ENCODE measurements around the gene CLVS2.

GRCh38 chr6:117540616-117541104 is 58.2 kb downstream of the DCBLD1 start:
- PRO-cap = no peak
- RAMPAGE, long total RNA, 3 experiments = no peak in any of the 3 experiments

- PRO-cap = no peak
- RAMPAGE, long total RNA, 3 experiments = no peak in any of the 3 experiments
Measured at GRCh38 chr6:117615795-117616455, 13.6 kb upstream of the GOPC start.

- PRO-cap = no peak
- RAMPAGE, long total RNA, 3 experiments = no peak in any of the 3 experiments
Measured at GRCh38 chr6:118507222-118508144, 40.6 kb upstream of the PLN start.

- PRO-cap = no peak
- RAMPAGE, long total RNA, 3 experiments = no peak in any of the 3 experiments
Measured at GRCh38 chr6:118551503-118552292, 3.6 kb downstream of the PLN start.

DNA sequence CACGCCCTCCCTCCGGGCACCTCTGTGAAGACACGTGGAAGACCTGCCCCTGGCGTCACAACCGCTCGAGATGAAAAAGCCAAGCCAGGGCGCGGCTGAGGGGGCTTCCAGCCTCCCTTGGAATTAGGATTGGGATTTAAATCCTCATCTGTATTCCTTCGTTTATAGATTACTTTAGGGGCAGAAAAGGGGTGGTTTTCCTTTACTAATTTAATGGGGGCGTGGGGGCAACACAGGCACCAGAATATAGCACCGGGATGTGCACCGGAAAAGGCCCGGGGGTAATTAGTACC is 436 bp upstream of the CEP85L start:
- PRO-cap = bidirectional peak, plus-strand start at position 55 of the sequence, minus-strand start outside the sequence
- RAMPAGE, long total RNA, 3 experiments = no peak in any of the 3 experiments

- PRO-cap = no peak
- RAMPAGE, long total RNA, 3 experiments = no peak in any of the 3 experiments
Measured at GRCh38 chr6:118664902-118665505, 13.6 kb upstream of the CEP85L start.

DNA sequence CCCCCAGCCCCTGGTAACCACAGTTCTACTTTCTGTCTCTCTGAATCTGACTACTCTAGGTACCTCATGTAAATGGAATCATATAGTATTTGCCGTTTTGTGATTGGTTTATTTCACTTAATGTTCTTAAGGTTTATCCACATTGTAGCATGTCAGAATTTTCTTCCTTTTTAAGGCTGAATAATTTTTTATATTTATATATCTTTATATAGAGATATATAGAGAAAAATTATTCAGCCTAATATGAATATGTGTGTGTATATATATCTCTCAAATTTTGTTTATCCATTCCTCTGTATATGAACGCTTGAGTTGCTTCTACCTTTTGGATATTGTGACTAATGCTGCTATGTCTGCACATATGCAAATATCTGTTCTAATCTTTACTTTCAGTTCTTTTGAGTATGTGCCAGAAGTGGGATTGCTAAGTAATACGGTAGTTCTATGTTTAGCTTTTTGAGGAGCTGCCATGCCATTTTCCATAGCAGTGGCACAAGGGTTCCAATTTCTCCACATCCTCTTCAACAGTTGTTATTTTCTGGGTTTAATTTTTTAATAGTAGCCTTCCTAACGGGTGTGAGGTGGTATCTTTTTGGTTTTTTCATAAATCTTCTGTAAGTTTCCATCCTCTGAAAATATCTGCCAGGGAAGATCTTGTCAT is 72.8 kb upstream of the CEP85L start:
- PRO-cap = no peak
- RAMPAGE, long total RNA, 3 experiments = no peak in any of the 3 experiments

GRCh38 chr6:119179159-119179829 is 100.8 kb upstream of the FAM184A start:
- PRO-cap = no peak
- RAMPAGE, long total RNA, 3 experiments = no peak in any of the 3 experiments

DNA sequence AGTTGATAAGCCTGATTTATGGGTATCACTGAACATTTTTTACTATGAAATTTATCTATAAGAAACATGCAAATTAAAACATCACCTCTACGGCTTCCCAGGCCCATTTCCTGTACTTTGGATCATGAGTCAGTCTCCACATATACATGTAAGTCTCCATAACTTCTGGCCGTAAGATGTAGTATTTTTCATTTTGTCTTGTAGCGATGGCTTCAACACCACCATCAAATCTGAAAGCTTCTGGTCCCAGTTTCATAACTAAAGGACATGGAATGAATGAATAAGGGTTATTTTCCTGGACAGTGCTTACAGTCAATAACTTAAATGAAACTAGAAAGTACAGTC is 109.8 kb upstream of the FAM184A start:
- PRO-cap = no peak
- RAMPAGE, long total RNA, 3 experiments = no peak in any of the 3 experiments

DNA sequence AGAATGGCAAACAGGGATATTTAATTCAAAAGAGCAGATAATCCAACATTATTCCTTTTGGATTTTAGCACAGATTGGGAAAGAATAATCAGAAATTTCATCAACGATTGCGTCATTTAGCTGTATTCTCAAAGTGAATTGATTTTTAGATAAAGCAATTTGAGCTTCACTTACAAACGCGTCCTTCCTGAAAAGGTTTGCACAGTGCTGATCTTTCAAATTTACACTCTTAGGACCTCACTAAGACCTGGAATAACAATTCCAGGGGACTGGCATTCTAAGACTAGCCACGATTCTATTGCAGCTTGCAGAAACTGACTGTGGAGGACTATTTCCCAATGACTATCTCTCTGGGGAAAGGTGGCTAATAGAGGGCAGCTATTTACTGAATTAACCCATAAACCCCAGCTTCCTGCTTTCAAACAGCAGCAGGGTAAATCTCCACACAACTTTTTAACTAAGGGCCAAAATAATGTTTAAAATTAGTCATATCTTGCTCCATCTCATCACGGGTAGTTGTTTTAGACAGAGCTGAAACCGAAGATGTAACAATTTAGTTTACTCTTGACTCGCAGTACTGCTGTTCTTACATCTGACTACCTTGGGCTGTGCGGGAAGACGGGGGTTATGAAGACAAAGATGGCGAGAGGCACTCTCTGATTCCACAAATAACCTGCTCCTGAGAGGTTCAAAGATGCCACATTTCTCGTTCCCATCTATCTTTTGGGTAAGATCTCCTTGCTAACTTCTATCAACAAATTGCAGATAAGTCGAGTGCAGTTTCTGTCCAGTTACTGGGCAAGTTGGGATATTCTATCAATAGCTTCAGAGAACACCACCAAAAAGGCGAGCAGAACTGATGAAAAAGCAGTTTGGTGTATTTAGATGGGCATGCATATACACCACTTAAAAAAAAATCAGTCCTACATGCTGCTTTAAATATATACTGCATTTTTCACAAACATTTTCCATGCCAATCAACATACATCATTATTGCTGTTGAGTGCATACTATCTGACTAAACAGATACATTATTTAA is 131.4 kb upstream of the FAM184A start:
- PRO-cap = no peak
- RAMPAGE, long total RNA, 3 experiments = no peak in any of the 3 experiments

DNA sequence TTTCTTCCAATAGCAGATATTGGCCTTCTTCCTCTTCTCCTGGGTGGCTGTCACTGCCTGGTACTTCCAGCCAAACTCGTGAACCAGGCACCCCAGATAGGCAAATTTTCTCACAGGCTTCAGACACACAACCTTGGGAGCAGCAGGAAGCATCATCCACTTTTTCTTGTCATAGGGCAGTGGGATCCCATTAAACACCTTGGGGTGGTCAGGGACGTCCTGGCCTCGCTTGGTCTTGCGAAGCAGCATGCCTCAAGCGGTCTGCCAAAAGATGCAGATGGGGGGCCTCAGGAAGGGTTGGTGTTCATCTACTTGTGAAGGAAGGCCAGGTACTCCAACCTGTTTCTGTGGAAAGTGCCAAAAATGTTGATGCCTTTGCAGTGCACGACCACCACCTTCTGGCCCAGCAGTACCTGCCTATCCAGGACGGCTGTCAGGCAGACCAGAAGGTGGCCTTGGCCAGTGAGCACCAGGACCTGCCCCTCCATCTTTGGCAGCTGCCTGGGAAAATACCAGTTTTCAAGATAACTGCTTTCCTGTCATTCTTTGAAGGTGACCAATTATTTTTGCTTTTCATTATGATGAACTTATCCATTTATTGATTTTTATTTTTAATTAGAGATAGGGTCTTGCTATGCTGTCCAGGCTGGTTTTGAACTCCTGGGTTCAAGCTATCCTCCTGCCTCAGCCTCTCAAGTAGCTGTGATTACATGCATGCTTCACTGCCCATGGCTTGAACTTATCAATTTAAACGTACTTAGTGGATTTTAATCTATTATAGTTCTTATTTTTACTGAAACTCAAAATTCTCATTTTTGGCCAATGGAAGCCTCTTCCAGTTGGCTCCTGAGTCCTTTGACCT is 80.1 kb downstream of the MAN1A1 start:
- PRO-cap = no peak
- RAMPAGE, long total RNA, 3 experiments = no peak in any of the 3 experiments

GRCh38 chr6:119334740-119335443 is 14.7 kb downstream of the MAN1A1 start:
- PRO-cap = no peak
- RAMPAGE, long total RNA, 3 experiments = no peak in any of the 3 experiments

DNA sequence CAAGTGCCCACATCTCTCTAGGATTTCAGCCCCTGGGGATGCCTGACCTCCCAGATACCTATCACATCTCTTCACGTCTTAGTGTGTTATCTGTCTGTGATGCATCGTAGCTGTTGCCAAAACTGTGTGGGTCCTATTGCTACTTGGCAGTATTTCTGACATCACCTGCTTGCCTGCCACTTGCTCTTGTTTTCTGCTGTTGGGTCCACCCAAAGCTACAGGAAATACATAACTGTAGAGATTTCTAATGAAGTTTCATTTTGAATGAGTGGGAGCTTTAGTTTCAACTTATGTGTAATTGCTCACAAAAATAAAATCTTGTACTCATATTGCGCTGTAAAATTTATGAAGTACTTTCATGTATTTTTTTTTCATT is 113.5 kb upstream of the MAN1A1 start:
- PRO-cap = no peak
- RAMPAGE, long total RNA, 3 experiments = no peak in any of the 3 experiments

DNA sequence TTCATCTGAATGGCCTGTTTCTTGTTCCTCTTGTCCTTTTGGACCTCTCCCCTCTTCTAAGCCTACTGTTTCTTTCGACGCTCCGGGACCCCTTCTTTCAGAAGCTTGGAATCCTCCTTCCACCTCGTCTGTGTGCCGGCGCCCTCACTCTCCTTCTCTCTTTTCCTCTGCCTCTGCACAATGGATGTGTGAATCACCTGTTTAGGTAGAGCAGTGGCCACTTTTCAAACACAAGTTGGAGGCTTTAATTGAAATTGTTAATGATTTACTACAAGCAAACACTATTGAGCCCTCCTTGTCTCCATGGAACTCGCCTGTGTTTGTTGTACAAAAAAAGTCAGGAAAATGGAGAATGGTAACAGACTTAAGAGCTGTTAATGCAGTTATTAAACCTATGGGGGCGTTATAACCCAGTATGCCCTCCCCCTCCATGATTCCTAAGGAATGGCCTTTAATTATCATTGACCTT is 290.6 kb downstream of the TBC1D32 start:
- PRO-cap = no peak
- RAMPAGE, long total RNA, 3 experiments = no peak in any of the 3 experiments

GRCh38 chr6:121439470-121439903 is 4.0 kb downstream of the GJA1 start:
- PRO-cap = no peak
- RAMPAGE, long total RNA, 3 experiments = no peak in any of the 3 experiments

DNA sequence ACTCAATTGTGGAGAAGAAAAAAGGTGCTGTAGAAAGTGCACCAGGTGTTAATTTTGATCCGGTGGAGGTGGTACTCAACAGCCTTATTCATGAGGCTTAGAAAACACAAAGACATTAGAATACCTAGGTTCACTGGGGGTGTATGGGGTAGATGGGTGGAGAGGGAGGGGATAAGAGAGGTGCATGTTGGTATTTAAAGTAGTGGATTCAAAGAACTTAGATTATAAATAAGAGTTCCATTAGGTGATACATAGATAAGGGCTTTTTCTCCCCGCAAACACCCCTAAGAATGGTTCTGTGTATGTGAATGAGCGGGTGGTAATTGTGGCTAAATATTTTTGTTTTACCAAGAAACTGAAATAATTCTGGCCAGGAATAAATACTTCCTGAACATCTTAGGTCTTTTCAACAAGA is 12.6 kb downstream of the GJA1 start:
- PRO-cap = no peak
- RAMPAGE, long total RNA, 3 experiments = no peak in any of the 3 experiments

GRCh38 chr6:121584682-121585071 is 149.2 kb downstream of the GJA1 start:
- PRO-cap = no peak
- RAMPAGE, long total RNA, 3 experiments = no peak in any of the 3 experiments

DNA sequence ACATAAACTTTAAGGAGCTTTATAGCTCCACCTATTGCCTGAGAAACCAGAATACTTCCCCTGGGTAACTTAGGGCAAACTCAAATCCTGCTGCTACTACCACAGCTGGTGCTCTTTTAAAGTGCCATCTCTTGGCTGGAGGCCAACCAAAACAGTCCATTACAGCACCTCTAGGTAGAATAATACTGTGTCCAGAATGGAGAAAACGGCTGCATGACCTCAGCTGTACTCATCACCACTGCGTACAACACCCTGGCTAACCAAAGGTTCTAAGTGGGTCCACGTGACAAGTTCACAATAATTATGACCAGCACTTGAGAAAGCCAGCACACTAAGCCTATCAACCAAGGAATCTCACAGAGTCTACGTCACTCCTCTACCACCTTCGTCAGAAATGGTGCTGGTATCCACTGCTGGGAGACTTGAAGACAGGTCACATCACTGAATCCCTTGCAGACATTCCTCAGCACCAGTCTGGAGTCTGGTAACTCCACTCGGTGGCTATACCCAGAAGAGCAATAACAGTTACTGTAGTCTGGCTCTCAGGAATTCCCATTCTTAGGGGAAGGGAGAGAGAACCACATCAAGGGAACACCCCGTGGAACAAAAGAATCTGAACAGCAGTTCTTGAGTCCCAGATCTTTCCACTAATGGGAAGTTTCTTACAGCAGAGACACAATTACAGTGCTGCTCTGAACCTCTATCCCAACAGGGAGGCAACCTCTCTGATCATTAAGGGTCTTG is 40.8 kb upstream of the PKIB start:
- PRO-cap = no peak
- RAMPAGE, long total RNA, 3 experiments = no peak in any of the 3 experiments

GRCh38 chr6:122788155-122788612 is 874 bp upstream of the SMPDL3A start:
- PRO-cap = no peak
- RAMPAGE, long total RNA, 3 experiments = no peak in any of the 3 experiments

DNA sequence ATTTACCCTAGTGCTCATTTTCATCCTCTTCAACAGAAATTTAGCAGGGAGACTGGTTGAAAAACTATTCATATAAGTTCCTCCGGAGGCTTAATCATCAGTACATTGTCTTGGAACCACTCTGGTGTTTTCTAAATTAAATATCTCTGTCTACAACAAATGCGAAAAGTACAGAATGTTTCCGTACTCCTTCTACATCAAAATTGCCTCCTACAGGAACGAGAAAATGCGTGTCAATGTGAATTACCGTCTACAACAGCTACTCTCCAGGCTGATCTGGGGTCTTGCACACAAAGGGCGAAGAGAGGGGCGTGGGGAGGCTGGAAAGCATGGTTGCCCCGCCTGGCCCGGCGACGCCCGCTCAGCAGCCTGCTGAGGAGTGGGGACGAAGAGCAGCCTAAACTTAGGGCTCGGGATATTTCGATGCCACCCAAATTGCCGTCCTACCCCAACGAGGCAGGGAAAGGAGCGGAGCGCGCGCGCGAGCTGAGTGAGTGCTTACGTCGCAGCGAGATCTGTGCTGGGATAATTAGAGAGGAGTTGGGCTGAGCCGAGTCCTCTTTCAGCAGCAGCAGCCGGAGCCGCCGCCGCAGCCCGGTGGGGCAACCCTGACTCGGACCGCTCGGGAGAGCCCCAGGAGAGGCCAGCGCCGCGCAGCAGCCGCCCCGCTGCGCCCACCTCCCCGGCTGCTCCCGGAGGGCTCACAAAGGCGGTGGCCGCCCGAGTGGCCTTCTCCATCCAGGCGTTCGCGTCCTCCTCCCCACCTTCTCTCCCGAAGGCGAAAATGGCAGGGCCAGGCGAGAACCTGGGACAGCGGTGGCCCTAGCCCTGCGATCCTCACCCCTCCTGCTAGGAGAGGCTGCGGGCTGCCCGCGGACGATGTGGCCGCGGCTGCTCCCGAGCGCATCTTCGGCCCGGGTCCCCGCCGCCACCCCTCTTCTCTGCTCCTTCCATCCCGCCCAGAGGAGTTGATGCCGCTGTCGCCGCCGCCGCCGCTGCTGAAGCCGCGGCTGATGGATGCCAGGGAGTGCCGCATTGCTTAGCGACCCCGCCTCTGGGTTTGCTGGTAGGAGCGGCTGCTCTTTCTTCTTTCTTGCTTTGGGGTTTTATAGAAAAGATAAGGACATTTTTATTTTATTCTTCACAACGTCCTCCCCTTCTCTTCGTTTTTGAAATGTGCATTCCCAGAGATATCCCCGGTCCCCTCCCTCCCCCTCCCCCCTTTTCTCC is at the start of gene CLVS2:
Gene CLVS2 (plus strand): TSS at position 555 of the 1,230 bp plus-strand sequence.
- PRO-cap = unidirectional peak, plus-strand start at position 555 of the sequence
- RAMPAGE, long total RNA, 3 experiments = no peak in any of the 3 experiments

Measured in gastrocnemius medialis (tissue), 3 donors.